Tongue (tissue), 2 donors: Measurements from ENCODE around the genes SIPA1 and SNX32.

GRCh38 chr11:65559944-65560543 is 1.9 kb upstream of the LTBP3 start:
- RAMPAGE, long total RNA: no peak

DNA sequence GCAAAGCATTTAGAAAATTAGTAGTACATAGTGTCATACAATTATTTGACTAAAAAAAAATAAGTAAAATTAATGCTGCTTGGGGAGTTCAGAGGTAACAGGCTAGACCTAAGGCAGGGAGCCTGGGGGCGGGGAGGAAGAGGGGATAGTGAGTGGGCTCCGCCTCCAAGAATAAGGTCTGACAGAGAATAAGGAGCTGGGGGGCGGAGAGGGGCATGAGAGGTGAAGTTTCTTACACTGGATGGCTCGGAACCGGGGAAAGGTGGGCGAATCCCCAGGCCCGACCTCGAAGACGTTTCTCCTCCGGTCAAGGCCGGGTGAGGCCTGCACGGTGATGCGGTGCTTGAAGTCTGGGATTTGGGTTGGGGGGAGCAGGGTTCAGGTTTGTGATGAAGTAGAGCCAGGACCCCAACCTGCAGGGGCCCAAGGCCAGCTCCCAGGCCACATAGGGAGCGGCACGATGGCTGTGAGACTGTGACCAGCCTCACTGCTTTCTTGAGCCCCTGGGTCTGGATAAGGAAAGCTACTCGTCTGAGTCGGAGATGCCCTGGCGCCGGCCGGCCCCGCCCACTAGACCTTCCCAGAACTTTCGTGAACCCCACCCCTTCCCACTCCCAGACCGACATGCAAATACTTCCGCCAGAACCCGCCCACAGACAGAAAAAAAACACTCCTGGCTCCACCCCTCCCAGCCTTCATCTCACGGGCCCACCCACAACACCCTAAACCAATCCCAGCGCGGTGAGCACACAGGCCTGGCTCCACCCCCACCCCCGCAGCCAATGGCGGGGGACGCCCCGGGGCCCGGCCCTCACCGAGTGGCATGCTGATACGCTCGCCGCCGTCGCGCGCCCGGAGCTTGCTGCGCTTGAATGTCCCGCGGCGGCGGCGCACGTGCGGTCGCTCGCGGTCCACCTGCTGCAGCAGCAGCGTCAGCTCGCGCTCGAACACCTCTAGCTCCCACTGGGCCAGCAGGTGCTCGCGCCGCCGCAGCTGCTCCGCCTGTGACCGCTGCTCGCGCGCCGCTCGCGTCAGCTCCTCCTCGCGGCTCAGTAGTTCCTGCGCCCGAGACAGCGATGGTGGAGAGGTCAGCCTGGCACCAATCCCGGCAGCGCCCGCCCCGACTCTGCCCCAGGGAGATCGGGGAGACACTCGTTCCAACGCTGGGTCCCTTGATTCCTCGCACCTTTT is 7.2 kb downstream of the MAP3K11 start:
- RAMPAGE, long total RNA: no peak

GRCh38 chr11:65635269-65635756 is 2.6 kb upstream of the SIPA1 start:
- RAMPAGE, long total RNA: no peak

GRCh38 chr11:65637714-65638277 is at the start of gene SIPA1:
Gene SIPA1, plus strand, starts transcription at chr11:65638101.
- RAMPAGE, long total RNA: no peak

DNA sequence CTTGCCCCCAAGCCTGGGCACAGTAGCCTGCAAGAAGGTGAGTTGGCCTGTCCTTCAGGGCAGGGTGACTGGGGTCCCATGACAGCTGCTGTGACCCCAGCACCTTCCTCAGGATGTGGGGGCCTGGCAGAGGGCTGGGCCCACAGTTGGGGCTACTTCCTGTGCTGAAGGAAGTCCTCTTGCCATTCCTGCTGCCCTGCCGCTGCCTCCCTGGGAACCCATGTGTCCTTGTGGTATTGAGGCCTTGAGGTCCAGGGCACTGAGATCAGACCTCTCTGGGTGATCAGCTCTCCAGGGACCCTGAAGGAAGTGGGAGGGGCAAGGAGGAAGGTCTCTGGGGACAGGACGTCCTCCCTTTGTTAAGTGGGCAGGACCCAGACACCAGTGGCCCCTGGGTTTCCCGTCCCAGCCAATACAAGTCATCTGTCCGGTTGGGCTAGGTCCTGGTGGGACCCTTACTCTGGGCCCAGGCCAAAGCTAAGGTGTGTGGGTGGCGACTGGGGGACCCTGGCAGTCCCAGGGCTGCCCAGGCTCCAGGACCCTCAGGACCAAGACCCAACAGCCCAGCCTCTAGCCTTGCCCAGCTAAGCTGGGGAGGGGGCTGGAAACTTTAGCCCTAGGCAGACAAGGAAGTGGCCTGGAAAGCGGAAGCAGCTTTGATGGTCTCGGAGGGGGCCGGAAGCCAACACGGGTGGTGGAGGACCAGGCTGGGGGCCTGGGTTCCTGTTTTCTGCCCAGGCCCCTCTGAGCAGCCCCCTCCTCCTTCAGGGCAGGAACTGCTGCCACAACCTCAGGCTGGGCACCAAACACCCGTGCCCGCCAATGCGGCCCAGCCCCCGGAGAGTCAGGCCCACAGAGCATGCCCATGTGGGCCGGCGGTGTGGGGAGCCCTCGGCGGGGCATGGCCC is 2.4 kb downstream of the SIPA1 start:
- RAMPAGE, long total RNA: no peak

- RAMPAGE, long total RNA: no peak
Observed at GRCh38 chr11:65716003-65717482, 4.1 kb downstream of the RNASEH2C start.

DNA sequence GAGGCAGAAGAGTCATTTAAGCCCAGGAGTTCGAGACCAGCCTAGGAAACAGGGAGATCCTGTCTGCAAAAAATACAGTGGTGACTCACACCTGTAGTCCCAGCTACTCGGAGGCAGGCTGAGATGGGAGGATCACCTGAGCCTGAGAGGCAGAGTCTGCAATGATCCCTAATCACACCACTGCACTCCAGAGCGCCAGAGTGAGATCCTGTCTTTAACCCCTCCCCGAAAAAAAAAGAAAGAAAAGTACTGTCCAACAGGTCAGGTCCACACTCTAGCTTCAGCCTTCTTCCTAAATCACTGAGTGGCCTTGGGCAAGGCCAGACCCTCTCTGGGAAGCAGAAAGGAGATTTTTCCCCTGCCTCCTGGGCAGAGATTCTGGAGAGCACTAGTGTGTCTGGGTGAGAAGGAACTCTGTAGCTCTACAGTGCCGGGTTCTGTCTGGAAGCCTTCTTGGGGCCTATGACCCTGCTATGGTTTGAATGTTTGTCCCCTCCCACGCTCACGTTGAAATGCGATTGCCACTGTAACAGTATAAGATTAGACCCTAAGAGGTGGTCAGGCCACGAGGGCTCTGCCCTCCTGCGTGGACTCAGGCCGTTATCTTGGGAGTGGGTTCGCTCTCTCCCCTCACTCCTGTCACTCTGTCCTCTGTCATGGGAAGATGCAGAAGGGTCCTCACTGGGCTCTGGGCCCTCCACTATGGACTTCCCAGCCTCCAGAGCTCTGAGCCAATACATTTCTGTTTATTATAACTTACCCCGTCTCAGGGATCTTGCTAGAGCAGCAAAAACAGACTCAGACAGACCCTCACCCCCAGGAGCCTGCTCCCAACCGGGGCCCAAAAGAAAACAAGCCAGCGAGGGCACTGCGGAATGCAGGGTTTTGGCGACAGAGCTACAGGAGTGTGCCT is 3.6 kb downstream of the AP5B1 start:
- RAMPAGE, long total RNA: no peak

DNA sequence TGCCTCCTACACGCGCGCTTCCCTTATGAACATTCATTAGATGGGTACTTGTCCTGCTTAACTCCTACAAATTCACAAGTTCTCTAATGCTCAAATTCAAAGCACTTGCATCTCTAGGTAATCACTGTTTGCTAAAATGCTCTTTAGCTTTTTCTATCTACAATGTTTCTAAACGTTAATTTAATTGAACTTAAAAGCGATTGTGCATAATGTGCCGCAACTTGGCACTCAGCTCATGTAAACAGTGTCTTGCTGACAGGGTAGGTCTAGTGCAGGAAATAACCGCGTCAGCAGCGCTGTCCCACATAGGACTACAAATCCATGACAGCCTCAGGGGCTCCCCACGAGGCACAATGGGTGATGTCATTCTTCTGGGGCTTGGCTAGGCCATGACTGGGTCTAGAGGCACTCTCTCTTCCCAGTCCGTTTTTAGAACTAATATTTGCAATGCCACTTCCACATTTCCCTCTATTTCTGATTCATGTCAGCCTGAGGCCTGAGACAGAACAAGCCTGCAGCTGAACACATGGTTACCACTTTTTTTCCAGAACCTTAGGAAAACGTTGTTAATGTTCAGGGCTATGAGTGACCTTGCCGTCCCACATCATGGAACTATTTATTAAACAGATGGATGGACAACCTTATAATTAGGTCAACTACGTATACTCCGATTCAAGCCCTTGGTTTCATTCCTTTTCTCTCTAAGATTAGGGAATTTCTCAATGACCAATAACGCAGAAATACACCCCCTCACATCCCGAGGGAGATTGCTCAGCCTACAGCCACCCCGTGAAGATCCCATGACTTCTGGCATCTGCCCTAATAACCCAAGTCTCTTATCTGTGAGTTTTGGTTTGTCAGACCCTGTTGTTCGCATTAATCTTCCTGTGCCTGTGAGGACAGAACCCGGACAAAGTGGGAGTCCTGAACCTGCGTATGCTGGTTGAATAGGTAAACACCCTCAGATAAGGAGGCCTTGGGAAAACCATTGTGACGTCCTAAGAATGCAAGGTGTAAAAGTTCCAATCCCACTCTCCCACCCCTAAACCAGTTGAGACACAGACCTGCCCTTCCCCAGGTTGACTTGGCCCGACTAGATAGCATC is 19.4 kb upstream of the SNX32 start:
- RAMPAGE, long total RNA: no peak

- RAMPAGE, long total RNA: no peak
Observed at GRCh38 chr11:65833244-65834195, at the start of gene SNX32. Gene SNX32, plus strand, starts transcription at chr11:65833963.

- RAMPAGE, long total RNA: no peak
Observed at GRCh38 chr11:65898606-65899041, 1.6 kb downstream of the FOSL1 start.

- RAMPAGE, long total RNA: no peak
Observed at GRCh38 chr11:65915259-65916365, 3.2 kb downstream of the C11orf68 start.

DNA sequence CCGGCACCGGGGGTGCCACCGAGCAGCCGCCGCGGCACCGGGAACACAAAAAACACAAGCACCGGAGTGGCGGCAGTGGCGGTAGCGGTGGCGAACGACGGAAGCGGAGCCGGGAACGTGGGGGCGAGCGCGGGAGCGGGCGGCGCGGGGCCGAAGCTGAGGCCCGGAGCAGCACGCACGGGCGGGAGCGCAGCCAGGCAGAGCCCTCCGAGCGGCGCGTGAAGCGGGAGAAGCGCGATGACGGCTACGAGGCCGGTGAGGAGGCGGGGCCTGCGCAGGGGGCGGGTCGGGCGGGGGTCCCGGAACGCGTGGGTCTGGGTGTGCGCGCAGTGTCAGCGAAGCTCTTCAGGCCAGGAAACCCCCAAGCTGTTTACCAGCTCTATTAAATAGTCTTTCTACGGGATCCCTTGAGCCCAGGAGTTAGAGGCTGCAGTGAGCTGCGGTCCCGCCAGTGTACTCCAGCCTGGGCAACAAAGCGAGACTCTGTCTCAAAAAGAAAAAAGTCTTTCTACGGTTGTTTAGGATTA is 368 bp downstream of the SART1 start:
- RAMPAGE, long total RNA: no peak

DNA sequence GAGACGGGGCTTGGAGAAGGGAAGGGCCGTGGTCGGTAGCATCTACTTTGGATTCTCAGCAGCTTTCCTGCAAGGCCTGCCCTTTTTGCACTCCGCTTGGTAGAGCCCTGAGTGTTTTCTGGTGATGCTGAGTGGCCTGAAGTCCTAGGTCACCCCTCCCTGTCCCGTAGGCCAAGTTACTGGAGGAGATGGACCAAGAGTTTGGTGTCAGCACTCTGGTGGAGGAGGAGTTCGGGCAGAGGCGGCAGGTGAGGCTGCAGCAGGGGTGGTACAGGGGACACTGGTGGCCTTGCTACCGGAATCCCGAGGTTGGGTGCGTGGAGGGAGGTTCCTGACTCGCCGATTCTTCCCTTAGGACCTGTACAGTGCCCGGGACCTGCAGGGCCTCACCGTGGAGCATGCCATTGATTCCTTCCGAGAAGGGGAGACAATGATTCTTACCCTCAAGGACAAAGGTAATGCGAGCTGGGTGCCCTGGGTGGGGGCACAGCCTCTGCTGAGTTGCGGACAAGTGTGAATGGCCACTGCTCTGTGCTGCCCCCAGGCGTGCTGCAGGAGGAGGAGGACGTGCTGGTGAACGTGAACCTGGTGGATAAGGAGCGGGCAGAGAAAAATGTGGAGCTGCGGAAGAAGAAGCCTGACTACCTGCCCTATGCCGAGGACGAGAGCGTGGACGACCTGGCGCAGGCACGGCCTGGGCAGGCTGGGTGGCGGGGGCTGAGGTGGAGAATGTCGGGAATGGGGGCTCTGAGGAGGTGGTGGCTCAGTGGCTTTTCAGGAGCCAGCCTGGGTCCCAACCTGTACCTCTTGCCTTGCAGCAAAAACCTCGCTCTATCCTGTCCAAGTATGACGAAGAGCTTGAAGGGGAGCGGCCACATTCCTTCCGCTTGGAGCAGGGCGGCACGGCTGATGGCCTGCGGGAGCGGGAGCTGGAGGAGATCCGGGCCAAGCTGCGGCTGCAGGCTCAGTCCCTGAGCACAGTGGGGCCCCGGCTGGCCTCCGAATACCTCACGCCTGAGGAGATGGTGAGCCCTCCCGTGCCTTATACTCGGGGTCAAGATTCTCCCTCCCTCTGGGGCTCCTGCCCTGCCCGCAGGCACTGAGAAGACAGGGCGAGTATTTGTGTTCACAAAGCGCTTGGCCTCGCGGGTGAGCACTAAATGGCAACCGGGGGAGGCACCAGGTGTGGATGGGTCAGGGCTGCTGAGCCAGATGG is 4.4 kb downstream of the SART1 start:
- RAMPAGE, long total RNA: no peak

- RAMPAGE, long total RNA: no peak
Observed at GRCh38 chr11:66063220-66063946, 6.7 kb upstream of the PACS1 start.

DNA sequence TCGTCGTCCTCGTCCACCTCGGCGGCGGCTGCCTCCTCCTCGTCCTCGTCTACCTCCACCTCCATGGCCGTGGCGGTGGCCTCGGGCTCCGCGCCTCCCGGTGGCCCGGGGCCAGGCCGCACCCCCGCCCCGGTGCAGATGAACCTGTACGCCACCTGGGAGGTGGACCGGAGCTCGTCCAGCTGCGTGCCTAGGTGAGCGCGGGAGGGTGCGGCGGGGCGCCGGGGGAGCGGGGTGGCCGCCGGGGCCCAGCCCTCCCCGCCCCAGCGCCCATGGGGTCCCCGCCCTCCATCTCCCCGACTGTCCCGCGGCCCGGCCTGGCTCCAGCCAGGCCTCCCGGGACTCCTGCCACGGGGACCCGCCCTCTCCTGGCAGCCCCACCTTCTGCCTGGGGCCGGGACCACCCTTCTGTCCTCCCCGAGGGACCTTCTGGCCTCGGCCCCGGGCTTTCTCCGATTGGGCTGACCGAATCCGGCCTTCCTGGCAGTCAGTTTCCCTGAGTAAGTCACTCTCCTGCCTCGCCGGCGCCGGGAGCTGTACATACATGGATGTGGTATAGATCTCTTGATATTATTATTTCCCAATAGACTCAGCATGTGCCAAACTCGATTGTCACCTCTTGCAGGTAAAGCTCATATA is 696 bp downstream of the PACS1 start:
- RAMPAGE, long total RNA: no peak

DNA sequence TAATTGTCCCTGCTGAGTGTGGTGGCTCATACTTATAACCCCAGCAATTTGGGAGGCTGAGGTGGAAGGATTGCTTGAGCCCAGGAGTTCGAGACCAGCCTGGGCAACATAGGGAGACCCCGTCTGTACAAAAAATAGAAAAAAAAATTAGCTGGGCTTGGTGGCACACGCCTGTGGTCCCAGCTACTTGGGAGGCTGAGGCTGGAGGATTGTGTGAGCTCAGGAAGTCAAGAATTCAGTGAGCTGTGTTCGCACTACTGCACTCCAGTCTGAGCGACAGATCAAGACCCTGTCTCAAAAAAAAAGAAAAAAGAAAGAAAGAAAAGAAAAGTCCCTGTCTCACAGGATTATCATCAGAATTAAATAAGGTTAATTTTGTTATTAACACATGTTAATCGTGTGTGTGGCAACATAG is 10.9 kb downstream of the PACS1 start:
- RAMPAGE, long total RNA: no peak

GRCh38 chr11:66145334-66146167 is 75.5 kb downstream of the PACS1 start:
- RAMPAGE, long total RNA: no peak

- RAMPAGE, long total RNA: no peak
Observed at GRCh38 chr11:66216079-66216278, 41.5 kb upstream of the KLC2 start.

DNA sequence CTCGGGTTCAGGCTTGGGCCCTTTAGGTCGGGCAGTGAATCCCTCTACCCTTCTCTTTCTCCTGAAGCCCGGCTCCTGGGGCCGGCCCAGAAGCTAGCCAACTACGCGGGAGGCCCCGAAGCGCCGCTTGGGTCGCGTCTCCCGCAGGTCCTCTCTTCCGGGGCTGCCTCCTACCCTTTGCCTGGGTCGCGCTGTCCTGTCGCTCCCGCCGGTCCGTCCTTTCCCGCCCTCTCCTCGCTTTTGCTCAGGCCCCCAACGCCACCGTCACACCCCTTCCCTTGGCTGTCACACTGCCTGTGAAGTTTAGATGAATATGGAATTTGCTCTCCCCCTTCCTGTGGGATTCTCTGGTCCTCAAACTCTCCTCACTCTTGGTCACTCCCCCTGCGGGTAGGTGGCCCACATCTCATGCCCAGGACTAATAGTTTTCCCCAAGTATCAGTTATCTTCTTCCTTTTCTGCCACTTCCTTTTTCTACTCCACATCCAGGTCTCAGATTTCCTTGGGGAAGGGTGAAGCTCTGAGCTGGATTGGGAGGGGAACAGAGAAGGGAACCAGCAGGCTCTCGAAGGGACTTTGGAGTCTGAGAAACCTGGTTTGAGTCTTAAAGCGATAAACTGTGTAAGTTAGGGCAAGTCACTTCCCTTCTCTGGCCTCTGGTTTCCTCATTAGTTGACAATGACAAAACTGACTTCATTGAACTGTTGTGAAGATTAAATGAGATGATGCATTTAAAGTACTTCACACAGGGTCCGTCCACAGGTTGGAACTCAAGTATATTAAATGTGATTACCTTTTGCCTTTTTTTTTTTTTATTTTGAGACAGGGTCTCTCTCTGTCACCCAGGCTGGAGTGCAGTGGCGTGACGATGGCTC is 872 bp downstream of the RAB1B start:
- RAMPAGE, long total RNA: no peak

DNA sequence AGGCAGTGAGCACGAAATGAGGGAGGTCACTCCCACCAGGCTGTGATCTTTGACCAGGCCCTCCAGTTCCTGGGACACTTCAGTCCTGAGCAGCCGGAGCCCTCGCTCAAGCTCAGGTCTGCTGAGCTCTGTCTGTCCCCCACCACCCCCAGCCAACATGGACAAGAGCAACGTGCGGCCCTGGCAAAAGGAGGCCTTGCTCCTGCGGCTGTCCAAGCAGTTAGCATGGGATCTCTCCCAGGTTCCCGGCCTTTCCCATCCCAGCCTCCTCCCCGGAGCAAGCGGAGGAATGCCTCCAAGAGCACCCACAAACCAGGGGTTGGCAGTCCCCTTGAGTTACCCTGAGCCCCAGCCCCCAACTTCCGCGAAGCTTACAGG is 3.2 kb downstream of the CD248 start:
- RAMPAGE, long total RNA: no peak